ENCODE measurements around the genes VPS36, PCDH8, ENSG00000237378 and KLHL1.

GRCh38 chr13:52449813-52450999 is at the start of gene VPS36:
TSS of gene VPS36 (minus strand) at chr13:52450634.
- PRO-cap: bidirectional peak, plus-strand start at chr13:52450061, minus-strand start at chr13:52450058; bidirectional peak, plus-strand start at chr13:52450135, minus-strand start at chr13:52450197; bidirectional peak, plus-strand start at chr13:52450852, minus-strand start at chr13:52450630
- RAMPAGE, long total RNA, 2 experiments: start-site peak on the minus strand in 2 of 2 experiments, at chr13:52450607-52450632 at its widest, 265 to 597 reads per replicate

DNA sequence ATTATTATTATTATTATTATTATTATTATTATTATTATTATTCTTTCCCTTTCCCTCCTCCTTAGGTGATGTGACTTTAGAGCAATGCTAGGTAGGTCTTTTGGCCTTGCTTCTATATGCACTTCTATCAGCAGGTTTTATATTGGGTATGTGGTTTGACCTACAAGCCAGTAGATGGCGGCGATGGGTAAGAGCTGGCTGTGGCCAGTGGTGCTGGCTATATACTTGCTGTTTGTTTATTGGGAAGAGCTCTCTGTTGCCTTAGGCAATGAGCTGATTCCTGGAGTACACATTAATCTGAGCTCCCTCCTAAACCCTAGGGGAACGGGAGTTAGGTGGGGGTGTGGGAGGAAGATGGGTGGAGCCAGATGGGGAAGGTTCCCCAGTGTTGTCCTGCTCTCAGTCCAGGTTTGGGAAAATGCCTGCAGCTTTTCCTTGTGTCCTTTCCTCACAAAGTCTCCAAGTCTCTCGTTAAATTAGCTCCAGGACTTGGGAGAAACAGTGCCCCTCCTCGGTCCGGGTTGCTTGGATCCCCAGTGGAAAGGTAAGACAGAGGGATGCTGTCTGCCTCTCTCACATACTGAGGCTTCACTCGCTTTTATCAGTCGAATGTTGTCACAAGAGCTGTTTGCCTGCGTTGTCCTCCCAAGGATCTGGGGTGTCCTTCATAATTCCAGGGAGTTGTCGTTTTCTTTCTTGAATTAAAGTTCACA is 72.2 kb upstream of the HNRNPA1L2 start:
- PRO-cap: no peak
- RAMPAGE, long total RNA, 2 experiments: no peak in any of the 2 experiments

DNA sequence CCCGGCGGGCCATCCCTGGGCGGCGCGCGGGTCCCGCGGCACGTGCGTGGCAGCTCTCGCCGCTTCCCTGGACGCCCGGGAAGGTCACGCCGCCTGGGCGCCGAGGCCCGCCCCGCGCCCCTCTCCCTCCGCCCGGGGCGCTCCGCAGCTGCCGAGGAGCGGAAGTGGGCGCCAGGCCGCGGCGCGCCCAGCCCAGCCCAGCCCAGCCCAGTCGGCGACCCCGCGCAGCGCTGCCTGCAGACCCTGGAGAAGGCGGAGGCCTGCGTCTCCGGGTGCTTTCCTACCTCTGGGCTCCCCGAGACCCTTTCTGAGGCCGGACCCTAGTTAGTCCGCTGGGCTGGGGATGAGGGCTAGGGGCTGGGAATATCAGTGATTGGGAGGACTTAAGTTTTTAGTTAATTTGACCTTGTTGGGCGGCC is 42.0 kb upstream of the HNRNPA1L2 start:
- PRO-cap: bidirectional peak, plus-strand start at position 151 of the sequence, minus-strand start at position 95 of the sequence
- RAMPAGE, long total RNA, 2 experiments: no peak in any of the 2 experiments

- PRO-cap: unidirectional peak, plus-strand start at chr13:52617101; bidirectional peak, plus-strand start at chr13:52617525, minus-strand start at chr13:52617288
- RAMPAGE, long total RNA, 2 experiments: start-site peak on the plus strand in 2 of 2 experiments, at chr13:52617485-52617529 at its widest, 122 to 130 reads per replicate
Measured at GRCh38 chr13:52617016-52618121, 24.9 kb upstream of the HNRNPA1L2 start.

DNA sequence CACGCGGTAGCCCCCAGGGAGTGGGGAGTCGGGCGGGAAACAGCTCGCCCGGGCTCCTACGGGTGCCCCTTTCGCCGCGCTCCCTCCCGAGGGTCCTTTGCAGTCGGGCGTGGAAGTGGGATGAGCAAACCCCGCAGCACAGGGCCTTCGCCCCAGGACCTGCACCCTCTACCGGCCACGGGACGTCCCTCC is 478 bp downstream of the CNMD start:
- PRO-cap: no peak
- RAMPAGE, long total RNA, 2 experiments: no peak in any of the 2 experiments

- PRO-cap: no peak
- RAMPAGE, long total RNA, 2 experiments: no peak in any of the 2 experiments
Measured at GRCh38 chr13:52848468-52849382, at the start of gene PCDH8. TSS of gene PCDH8 (minus strand) at chr13:52848640.

DNA sequence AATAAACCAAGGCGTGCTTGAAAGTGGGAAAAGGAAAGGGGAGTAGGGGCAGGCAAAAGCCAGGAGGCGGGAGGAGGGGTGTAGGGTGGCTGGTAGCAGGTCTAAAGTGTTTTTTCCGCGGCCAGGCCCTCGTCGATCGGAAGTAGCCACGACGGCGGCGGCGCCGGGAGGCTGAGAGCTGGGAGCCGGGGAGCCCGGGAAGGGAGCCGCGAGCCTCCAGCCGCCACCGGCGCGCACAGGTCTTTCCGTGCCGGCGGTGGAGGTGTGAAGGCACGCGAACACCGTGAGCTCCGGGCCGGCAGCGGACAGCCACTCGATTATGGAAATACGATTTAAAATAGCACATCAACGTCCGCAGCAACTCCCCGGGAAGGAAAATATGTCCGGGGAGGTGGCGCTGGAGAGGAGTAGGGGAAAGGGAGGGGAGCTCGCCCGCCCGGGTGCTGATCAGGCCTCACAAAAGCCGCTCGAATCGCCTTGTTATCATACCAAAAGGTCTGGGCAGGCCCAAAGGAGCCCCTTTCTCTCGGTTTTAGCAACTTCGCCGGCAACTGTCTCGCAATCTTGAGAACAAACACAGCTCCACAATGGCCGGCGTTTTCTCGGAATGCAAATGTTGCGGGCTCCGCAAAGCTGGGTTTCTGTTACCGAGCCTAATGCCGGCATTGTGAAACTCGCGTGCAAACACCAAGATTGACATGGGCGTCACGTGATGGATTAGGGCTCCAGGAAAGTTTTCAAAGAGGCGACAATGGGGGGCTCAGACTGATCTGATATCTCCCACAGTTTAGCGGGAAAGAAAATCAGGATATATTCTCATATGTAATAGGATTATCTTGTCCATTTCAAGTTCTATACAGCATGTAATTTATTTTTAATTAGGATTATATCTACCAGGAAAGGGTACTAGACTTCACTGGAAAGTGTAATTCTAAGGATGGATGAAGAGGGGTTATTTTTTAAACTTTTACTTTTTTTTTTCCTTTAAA is 3.0 kb upstream of the PCDH8 start:
- PRO-cap: unidirectional peak, plus-strand start at position 248 of the sequence; unidirectional peak, minus-strand start at position 604 of the sequence
- RAMPAGE, long total RNA, 2 experiments: no peak in any of the 2 experiments

- PRO-cap: no peak
- RAMPAGE, long total RNA, 2 experiments: no peak in any of the 2 experiments
Measured at GRCh38 chr13:53044953-53045260, 16.3 kb downstream of the OLFM4 start.

GRCh38 chr13:57137477-57138147 is 3.1 kb upstream of the PRR20A start:
- PRO-cap: no peak
- RAMPAGE, long total RNA, 2 experiments: no peak in any of the 2 experiments

GRCh38 chr13:57286349-57286886 is 119.4 kb downstream of the PRR20E start:
- PRO-cap: no peak
- RAMPAGE, long total RNA, 2 experiments: no peak in any of the 2 experiments

DNA sequence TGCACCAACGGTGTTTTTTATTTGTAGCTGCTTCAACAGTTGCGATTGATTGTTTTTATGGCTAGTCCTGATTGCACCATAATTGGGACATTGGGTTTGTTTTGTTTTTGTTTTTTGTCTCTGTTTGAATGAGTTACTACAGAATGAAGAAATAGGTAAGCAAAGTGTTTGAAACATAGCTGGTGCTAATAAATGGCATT is 31.2 kb upstream of the PCDH17 start:
- PRO-cap: unidirectional peak, plus-strand start at position 52 of the sequence
- RAMPAGE, long total RNA, 2 experiments: no peak in any of the 2 experiments

DNA sequence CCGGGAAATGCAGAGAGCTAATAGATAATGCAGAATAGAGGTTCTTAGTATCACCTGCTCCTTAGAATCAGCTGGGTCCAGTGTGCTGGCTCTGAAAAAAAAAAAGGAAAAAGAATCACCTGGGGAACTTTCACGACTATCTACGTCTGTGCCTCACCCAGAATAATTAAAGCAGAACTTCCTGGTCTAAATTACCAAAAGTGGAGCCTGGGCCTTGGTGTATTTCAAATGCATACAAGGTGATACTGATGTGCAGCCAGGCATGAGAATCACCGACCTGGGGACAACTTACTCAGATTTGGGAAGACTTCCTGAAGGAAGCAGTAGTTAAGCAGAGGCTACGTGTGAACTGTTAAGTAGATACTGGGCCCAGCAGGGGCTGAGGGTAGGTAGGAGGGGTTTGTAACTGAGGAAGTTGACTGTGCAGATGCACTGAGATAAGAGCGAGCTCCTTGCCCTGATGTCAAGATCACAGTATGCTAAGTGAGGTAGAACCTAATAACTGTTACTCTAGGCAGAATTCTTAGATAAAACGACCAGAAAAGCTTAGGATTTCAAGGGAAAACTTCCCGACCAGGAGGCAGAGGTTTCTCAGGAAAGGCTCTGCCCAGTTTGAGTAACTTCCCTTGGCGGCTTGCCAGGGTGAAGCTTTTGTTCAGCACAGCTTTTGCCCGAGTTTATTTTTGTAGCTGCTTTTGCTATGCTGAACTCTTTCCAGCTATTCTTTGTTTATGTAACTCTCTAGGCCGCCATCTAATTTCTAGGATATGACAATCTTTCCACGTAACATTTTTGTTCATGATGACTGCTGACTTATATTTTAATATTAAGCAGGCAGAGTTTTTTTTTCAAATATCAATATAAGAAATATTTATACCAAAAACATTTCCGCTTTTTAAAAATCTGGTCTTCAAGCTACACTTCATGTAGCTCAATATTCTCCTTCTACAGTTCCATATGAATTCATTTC is 632.1 kb downstream of the DIAPH3 start:
- PRO-cap: no peak
- RAMPAGE, long total RNA, 2 experiments: no peak in any of the 2 experiments

DNA sequence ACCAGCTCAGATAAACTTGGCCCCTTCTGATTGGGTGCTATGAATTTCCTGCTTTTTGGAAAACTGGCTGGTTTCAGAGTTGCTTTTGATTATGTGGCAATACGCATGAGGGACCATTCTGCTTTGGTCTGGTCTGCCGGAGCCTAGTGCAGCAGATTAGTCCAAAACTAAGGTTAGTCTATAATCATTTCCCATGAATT is 2.1 kb upstream of the DIAPH3 start:
- PRO-cap: unidirectional peak, plus-strand start at position 99 of the sequence
- RAMPAGE, long total RNA, 2 experiments: no peak in any of the 2 experiments

DNA sequence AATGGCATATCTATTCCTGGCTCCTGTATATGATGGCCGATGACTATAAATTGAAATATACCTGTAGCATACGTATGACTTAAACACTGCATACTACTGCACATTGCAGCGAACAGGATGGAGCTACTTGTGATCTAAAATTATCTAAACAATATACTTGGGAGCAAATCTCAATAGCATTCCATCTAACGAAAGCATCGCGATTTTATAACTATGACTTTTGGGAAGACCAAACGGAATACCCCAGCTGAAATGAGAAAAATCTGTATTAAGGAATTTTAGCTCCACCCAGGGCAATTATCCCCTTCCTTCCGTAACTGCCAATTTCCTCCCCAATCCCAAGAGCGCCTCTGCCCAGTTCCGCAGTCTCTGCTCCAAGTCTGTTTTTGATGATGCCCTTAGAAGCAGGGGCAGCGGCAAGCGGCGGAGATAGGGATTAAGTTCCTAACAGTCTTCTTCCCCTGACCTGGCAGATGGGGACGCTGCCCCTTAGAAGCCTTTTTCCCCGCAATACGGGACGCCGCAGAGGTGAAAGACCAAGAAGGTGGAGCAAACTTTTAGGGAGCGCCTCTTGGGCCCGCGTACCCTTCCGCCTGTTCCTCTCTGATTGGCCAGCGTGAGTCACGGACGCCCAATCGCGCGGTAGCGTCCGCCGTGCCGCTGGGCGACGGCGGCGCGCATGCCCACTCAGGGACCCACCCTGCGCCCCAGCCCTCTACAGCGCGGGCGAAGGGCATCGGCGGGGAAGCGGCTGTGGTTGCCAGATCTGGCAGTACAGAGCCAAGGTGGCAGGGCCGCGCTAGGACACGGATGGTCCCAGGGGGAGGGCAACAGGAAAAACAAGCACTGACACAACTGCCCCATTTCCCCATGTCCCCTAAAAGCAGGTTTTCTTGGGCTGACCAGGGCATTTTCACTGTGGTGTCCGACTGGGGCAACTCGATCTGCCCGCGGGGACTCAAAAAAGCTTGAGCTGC is 968 bp upstream of the TDRD3 start:
- PRO-cap: bidirectional peak, plus-strand start at position 777 of the sequence, minus-strand start at position 559 of the sequence
- RAMPAGE, long total RNA, 2 experiments: no peak in any of the 2 experiments

DNA sequence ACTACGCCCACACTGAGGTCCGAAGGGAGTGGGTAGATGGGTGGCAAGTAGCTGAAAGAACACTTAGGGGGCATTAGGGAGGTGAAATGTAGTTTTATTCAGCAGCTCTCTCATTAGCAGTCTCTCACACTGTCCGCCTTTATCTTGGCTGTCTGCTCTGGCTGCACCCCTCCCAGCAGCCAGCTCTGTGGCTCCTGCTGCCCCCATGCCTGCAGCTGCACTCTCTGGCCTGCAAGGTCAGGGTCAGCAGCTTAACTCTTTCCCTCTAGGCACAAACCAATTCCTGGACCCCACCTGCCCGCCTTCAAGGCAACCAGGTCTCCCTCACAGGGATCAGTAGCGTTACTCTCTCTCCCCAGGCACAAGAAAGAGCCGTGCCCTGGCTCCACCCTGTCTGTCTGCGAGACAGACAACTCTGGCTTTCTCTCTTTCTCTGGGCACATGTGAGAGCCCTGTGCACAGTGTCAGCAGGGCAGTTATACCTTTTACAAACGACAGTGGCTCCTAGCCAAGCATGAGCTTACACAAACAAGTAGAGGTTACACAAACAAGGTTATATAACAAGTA is 249.4 kb upstream of the PCDH20 start:
- PRO-cap: no peak
- RAMPAGE, long total RNA, 2 experiments: no peak in any of the 2 experiments

DNA sequence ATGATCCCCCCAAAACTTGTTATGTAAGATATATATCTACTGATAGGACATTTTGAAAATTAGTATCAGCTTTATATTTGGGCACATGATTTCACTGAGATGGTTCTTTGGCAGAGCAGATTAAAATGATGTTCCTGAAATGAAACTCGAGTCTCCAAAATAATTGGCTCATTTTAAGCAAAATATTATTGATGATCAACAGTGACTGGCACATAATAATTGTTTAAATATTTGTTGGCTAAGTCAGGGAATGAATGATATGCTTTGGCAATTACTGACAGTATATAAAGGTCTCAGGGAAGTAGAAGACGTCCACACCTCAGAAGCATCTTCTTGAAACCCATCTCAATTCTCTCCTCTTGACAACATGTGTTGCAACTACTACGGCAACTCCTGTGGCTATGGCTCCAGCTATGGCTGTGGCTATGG is at the start of gene ENSG00000237378:
Gene ENSG00000237378, plus strand, starts transcription at position 308 of the 429 bp plus-strand sequence.
- PRO-cap: no peak
- RAMPAGE, long total RNA, 2 experiments: no peak in any of the 2 experiments

DNA sequence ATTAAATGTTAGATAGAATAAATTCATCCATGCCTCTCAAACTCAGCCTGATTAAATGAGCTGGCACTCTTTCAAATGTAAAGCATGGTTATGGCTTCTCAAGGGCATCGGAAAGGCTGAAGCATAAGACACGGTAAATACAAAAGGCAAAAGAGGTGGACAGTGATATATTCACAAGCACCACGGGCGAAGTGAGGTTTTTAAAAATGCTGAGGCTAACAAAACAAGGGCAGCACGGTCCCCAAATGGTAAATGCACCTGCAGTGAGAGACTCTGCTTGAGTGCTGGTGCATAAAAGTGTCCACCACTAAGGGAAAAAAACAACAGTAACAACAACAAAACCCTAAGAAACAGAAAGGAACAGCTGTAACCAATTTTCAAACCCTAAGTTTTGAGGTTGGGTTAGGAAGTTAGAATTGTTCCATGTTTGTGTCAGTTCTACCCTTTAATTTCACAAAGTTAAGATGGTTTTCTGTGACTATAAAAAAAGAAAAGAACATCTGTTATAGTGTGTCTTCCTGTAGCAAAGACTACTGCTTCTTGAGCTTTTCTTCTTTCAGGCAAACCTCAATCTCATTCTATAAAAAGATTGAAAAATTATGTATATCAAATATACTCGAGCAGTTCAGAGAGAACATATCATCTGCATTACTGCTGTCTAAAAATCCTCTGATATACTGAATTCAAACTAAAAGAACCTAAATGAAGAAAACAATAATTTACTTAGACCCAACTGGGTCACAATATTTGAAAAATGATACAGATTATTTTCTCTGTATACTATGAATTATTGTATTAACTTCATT is 234.8 kb downstream of the PCDH9 start:
- PRO-cap: no peak
- RAMPAGE, long total RNA, 2 experiments: no peak in any of the 2 experiments

- PRO-cap: no peak
- RAMPAGE, long total RNA, 2 experiments: no peak in any of the 2 experiments
Measured at GRCh38 chr13:69595132-69595691, 513.0 kb downstream of the KLHL1 start.

DNA sequence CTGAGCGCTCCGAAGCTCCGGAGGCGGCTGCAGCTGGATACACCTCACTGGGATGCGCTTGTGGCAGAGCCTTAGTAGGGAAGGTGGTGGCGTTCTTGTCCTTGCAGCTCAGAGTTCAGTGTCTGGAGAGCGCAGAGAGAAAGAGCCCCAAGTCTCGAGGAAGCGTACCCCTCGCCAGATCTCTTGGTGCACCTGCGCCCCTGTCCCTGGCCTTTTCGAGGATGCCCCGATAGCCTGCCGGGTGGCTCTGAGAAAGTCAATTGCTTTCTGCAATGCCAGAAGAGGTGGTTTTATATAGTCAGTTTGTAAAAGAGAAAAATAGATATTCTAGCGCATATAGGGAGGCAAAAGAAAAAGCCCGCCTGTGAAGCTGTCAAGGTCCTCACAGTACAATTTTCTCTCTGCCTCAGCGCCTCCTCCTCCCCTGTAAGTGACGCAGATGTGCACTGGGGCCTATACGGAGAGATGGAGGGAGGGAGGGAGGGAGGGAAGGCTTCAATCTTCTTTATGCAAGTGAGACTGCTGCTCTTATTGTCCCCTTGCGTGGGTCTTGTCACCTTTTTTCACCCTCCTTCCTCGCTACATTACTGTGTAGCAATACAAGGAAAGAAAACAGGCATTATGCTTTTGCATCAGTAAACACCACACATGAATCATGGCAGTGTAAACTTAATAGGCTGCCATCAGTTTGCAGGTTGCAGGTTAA is at the start of gene KLHL1:
Gene KLHL1, minus strand, starts transcription at position 391 of the 706 bp plus-strand sequence.
- PRO-cap: no peak
- RAMPAGE, long total RNA, 2 experiments: no peak in any of the 2 experiments

- PRO-cap: no peak
- RAMPAGE, long total RNA, 2 experiments: no peak in any of the 2 experiments
Measured at GRCh38 chr13:71475617-71476055, 391.4 kb downstream of the DACH1 start.